Measurements from ENCODE around the gene RANGAP1.

GRCh38 chr22:39991251-39991622 lies 3.5 kb upstream of the FAM83F start:
- RRBS: no CpG with 5 or more reads among the region's 7 CpGs

DNA sequence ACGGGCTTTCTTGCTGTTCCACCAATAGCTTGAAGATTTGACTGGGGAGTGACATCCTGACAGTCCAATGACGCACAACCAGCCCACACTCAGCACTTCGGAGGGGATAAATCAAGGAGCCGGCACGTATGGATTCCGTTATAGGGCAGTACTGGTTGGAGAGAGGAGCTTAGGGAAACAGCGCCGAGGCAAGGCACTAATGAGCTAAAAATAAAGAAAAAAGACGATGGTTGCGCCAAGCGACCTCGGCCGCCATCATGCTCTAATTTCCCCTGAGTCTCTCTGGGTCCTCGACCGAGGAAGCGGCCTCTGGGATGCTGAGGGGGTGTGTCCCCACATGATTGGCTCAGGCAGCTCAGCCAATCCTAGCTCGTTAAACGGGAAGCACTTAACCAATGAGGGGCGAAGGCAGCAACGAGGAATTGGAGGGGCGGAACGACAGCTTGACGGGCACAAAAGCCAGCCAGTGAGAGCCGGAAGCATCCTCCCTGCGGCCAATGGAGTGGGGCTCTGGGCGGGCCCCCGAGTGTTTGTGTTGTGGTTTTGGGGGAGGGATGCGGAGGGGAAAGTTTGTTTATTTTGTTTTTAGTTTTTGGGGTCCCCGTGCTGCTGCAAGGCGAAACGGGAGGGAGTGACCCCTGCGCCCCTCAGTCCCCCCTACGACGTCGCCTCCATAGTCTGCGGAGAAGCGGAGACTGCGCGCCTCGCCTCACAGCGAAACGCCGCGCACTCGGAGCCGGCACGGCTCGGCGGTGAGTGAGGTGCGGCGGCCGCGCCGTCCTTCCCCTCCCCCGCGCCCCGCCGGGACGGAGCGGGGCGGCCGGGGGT lies 49.7 kb downstream of the FAM83F start:
- RRBS: under 1% methylated on average over 13 of the region's 62 CpGs

- RRBS: no CpG with 5 or more reads among the region's 2 CpGs
Measured at GRCh38 chr22:40345454-40345619, 963 bp upstream of the ADSL start.

DNA sequence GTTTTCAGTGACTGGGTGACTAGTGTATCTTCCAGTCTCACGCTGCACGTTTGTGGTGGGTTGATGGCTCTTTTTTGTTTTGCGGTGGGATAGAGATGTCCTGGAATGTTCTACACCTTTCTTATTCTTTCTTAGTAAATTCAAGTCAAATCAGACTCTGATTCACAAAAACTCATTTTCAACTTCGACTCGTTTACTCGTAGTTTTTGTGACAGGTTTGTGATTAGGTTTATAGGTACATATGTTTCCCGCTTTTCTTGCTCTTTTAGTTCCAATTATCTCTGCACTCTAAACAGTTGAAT lies 890 bp downstream of the SGSM3 start:
- RRBS: no CpG with 5 or more reads among the region's 7 CpGs

DNA sequence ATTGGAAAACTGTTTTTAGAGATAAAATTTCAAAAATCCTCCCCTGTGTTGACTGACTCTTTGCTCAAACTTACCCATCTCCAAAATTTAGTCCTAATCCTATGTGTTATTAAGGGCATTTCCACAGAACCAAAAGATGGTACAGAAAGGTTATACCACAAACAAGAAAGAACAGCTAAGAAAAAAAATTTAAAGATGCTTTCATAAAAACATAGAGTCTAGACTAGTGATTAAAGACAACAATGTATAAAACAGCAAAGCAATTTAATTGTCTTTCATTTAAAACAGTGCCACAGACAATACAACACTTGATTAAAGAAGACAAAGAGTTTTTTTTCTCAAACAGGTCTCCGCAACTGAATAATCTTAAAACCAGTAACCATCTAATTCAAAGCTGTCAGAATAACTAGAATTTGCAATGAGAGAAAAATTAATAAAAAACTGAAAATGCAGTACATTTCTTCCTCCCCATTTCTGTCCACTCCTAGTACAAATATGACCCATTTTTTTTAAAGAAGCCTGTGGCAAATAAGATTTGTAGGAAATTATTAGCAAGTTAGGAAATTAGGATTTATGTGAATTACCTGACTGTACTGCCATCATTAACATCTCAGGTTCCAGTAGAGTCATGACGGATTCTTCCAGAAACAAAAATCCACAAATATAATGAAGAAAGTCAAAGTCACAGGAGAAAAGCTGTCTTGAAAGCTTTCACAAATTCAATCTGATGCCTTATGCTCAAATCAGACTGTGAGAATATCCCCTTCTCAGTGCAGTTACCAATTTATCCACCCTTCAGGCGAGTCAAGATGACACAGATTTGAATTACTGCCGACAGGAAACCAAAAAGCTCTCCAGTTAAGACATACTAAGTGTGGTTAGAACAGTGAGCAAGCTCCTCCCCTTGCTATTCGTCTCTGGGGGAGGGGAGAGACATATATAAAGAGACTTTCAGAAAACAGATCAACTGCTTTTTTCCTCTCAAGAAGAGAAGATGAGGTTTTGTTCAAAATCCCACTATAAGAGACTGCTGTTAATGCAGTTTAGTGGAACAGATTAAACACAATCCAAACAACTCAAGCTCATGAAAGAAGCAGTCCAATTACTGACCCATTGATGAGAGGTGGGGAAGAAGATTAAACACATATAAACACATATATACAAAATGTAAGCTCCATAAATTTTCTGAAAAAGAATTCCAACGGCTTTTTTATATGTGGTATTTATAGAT lies 103.1 kb downstream of the MRTFA start:
- RRBS: no CpG with 5 or more reads among the region's 6 CpGs

DNA sequence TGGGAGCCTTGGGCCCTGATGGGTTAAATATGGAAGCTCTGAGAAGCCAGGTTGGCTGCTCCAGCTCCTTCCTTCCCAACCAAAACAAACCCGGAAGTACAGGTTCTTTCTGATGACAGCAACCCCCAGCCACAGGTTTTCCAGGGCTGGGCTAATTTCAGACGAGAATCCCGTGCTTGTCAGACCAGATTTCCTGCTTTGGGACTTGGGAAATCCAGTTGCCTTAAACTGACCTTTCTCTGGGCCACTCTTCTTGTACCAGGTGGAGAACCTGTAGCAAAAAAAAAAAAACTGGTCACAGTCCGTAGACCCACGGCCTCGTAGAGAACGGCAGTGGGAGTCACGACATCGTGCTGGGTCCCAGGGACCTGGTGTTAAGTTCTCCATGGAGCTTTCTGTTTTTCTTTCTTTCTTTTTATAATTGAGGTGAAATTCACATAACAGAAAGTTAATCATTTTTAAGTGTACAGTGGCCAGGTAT lies 52.0 kb downstream of the RBX1 start:
- RRBS: no CpG with 5 or more reads among the region's 9 CpGs

GRCh38 chr22:41091674-41091924 lies 793 bp upstream of the EP300 start:
- RRBS: 2% methylated on average over 6 of the region's 19 CpGs

GRCh38 chr22:41149626-41150255 lies 55.4 kb upstream of the L3MBTL2 start:
- RRBS: no CpG with 5 or more reads among the region's 7 CpGs

- RRBS: no CpG with 5 or more reads among the region's 4 CpGs
Measured at GRCh38 chr22:41181497-41181814, 23.7 kb upstream of the L3MBTL2 start.

DNA sequence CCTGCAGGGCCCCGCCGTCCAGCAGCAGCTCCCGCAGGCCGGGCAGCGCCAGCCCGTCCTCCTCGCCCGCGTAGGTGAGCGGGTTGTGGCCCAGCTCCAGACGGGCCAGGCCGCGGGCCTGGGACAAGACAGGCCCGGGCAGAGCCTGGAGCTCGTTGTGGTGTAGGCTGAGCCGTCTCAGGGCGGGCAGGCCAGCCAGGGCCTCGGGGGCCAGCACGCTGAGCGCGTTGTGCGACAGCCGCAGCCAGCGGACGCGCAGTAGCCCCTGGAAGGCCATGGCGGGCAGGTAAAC lies 2.5 kb downstream of the CHADL start:
- RRBS: 10% methylated on average over 10 of the region's 27 CpGs

- RRBS: 93% methylated on average over 5 of the region's 11 CpGs
Measured at GRCh38 chr22:41248714-41249173, 8.0 kb upstream of the CHADL start.

- RRBS: no CpG with 5 or more reads among the region's 20 CpGs
Measured at GRCh38 chr22:41260687-41261520, 20.2 kb upstream of the CHADL start.

GRCh38 chr22:41285091-41286323 lies at the start of gene RANGAP1:
RANGAP1 (minus strand) TSS chr22:41286187.
- RRBS: 2% methylated on average over 23 of the region's 91 CpGs

DNA sequence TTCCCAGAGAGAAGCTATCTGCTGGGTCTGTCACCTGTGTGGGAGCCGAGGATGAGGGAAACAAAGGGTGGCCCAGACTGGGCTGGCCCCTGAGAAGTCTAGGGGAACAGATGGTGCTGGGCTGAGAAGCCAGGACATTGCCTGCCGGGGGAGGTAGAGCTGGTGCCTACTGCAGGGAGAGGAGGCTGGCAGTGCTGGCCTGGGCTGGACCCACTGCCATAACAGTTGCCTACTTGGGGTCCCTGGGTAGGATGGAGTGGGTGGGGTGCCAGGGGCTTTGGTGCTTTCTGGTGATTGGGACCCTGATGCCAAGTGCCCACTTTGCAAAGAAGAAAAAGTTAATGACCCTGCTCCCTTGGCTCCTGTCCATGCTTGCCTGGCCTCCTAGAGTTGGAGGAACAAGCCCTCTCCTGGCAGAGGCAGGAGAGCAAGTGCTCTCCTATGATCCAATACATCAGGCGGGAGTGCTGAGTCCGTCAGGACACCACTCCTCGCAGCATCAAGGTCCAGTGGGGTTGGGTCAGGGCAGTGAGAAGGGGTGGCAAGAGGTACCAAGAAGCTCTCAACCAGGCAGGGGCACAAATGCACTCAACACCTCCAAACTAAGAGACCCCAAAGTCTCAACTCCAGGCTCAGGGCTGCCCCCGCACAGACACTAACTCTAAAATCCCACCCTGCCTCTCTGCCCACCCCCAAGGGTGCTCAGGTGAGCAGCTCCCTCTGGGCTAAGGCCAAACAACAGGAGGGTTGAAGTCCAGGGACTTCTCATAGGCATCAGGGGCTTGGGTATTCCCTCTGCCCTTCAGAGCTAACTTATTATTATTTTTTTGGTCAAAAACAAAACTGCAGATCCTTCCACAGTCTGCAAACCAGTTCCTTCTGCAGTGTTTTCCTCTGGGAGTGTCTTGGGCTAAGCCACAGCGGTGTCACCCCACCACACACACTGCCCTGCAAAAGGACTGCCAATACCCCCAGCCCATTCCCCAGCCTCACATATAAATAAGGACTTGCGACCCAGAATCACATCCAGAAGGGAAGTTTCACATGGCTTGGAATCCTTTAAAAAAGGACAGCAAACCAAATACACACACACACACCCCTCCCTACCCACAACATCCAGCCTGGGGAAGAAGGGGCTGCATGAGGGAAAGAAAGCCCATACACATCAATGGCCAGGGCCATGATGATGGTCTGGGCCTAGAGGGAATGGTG lies 11.8 kb downstream of the TOB2 start:
- RRBS: no CpG with 5 or more reads among the region's 8 CpGs

DNA sequence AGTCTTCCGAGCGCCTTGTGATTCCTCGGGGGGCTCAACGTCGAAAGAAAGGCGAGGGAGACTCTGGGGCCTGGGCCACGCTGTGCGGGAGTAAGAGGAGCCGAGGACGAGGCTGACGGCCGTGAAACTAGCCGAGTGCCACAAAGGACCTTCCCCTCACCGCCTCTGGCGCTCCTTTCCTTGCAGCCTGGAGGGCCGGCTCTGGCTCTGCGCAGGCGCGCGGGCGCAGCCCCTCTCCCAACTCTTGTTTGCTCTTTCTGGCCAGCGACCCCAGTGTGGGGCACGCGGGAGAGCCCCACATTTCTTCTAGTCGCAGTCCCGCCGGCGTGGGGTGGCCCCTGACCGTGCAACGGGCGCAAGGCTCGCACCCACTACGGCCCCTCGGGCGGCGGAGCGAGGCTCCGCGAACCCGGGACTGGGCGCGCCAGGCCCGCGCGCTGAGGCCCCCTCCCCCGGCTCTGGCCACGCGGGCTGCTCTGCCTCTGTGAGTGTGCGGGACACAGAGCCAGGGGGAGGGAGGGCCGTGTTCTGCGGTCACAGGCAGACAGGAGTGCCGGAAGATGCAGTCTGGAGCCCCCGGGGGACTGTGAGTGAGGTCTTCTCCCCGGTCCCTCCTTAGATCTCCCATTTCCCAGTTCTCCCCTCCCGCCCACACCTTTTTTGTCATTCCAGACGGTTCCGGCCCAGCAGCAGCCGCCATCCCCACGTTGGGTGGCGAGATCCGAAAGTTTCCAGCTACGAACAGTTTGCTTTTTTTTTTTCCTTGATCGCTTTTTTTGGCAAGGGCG lies 1.0 kb upstream of the TOB2 start:
- RRBS: under 1% methylated on average over 27 of the region's 64 CpGs

- RRBS: no CpG with 5 or more reads among the region's 7 CpGs
Measured at GRCh38 chr22:41518318-41518862, 25.9 kb downstream of the POLR3H start.

- RRBS: no CpG with 5 or more reads among the region's 31 CpGs
Measured at GRCh38 chr22:41524501-41525713, 19.4 kb downstream of the POLR3H start.

- RRBS: no CpG with 5 or more reads among the region's 39 CpGs
Measured at GRCh38 chr22:41574629-41575615, 14.1 kb downstream of the CSDC2 start.

DNA sequence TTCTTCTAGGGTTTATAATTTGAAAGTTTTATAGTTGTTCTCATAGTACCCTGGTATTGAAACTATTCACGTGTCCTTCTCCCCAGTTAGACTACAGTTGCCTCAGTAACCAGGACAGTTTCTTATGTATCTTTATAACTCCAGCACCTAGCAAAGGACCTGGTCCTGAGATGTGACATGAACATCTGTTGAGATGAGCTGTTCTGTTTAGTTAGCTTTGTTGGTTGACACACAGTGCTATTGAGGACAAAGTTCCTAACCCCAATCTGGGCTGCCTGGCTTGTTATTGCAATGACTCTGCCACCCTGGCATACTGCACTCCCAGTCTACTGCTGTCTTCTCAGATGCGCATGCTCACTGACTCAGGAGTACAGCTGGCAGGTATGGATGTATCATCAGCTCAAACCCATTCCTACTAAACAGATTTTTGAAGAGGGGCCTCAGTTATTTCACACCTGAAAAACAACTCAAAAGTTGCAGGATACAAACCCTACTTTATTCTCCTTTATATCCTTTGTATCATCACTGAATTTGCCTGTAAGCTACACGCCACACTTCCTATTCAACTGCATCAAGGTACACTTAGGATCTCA lies 7.4 kb downstream of the DESI1 start:
- RRBS: no CpG with 5 or more reads among the region's 3 CpGs

GRCh38 chr22:41666269-41667297 lies 22.1 kb downstream of the SNU13 start:
- RRBS: 2% methylated on average over 11 of the region's 60 CpGs